Metastatic Liver Carcinoma in the Adrenal Gland (tissue), 2 donors: ENCODE measurements around the gene SVOP.

DNA sequence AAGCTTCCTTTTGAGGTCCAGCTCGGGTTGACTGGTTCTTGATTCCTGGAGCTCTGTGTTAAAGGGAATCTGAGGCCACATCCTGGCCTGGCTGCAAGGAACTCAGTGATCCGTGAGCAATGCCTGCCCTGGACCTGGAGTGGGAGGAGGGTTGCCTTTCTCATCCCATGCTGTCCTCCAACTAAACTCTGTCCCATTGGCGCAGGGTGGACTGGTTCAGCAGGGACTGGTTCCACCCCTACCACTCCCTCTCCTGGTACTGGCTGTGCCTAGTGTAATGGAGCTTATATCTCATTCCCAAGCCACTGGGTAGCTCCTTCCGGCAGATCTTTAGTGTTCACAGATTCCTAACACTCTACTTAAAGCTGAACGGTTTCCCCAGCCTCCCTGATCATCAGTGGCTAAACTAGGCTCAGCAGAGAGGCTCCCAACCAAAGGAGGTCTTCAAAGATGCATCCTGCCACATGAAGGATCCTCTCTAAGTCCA lies 3.9 kb upstream of the CMKLR1 start:
- PRO-cap, 2 experiments: no peak in any of the 2 experiments

DNA sequence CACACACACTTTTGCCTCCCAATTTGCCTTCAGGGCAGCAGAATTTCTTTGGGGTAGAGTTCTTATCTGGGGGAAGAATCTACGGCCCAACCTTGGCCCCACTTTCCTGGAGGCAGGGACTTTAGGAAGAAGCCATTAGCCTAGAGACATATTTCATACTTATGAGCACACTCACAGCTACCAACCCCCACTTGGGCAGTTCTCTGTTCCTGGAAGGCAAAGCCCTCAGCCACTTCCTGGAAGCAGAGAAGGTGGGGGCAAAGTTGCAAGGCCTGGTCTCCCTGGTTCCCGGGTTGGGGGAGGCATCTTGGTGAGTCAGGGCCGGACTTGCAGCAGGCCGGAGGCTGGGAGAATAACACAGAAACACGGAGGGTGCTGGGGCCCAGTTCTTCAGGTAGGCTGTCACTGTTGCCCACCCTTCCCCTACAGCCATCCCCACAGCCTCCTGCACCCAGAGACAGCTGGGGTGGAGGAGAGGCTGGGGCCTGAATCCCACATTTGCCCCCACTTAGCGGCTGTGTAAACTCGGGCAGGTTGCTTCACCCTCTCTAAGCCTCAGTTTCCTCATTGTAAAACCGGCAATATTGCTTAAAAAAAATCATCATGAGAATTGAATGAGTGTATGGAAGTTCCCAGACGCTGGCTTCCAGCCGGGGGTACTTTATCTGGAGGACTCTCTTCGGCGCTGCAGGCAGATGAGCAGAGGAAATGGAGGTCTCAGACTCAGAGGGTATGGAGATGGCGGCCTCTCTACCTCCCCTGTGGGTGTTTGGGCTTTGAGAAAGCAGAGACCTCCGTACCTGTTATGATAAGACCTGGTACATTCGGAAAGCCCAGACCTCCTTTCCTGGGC lies 5.1 kb downstream of the SELPLG start:
- PRO-cap, 2 experiments: peak in 1 of 2 experiments; most common plus-strand start position 305 of the sequence (in 1)

DNA sequence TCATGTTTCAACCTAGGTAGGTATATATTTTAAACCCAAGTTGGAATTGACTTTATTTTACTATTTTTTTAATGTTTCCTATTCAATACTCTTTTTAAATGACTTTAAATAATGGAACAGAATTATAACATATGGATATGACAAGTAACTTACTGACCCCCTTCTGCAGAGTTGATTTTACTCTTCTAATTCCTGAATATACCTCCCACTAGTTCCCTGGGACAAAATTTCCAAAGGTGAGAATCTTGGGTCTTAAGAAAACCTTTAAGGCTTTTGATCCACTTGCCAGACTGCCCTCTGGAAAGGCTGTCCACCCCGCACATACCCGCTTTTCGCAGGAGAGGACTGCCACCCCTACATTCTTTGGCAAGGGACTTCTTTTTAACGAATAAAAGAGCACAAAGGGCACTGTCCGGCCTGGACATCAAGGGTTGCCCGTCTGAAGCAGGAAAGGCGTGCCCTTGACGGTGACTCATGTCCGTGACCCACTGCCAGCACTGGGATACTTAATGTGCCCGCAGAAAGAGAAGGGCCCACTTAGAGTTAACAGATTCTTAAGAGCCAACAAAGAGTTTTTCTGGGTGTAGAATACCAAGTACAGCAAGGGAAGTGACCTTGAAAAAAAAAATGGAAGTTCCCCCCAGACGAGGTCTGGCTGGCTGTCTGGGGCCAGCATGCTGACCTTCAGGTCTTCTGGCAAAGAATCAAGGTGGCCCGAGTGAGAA lies 10.1 kb upstream of the SELPLG start:
- PRO-cap, 2 experiments: no peak in any of the 2 experiments

- PRO-cap, 2 experiments: no peak in any of the 2 experiments
Measured at GRCh38 chr12:108788209-108789372, 57.3 kb upstream of the CORO1C start.

DNA sequence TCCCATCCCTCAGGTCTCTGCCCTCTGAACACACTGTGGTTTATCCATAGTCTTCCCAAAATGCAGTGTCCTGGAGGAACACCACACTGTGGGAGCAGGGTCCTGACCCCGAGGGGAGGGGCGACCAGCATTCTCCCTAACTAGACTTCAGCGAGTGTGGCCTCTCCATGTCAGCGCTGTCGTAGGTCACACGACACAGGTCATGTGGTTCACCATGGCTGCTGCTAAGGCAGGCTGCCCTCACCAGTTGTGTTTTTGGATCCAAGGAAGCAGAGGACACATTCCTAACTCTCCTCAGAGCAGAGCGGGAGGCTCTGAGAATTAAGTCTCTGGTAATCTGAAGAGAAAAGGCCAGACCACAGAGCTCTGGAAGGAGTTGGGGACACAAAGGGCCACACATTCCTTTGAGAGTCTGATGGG lies 50.4 kb downstream of the SSH1 start:
- PRO-cap, 2 experiments: no peak in any of the 2 experiments

DNA sequence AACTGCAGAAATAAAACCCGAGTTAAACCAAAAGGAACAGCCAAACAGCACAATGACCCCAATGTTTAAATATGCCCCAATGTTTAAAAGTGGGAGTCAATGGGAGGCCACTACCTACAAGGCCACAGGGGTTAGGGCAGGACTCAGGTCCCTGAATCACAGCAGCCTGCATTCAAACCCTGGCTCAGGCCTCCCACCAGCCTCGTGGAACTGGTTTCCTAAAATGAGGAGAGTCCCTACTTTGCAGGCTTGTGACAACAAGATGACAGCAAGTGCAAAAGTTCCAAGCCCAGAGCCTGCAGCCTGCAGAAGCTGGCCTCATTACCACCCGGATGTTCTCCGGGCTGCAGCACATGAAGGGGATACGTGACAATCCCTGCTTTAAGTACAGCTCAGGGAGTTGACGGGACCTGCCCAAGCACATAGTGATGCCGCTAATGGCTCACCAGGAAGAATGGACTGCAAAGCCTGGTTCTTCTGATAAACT lies 15.1 kb downstream of the SSH1 start:
- PRO-cap, 2 experiments: no peak in any of the 2 experiments

GRCh38 chr12:108850798-108851731 lies 6.3 kb downstream of the SSH1 start:
- PRO-cap, 2 experiments: no peak in any of the 2 experiments

- PRO-cap, 2 experiments: no peak in any of the 2 experiments
Measured at GRCh38 chr12:108907712-108908565, 28.0 kb downstream of the DAO start.

DNA sequence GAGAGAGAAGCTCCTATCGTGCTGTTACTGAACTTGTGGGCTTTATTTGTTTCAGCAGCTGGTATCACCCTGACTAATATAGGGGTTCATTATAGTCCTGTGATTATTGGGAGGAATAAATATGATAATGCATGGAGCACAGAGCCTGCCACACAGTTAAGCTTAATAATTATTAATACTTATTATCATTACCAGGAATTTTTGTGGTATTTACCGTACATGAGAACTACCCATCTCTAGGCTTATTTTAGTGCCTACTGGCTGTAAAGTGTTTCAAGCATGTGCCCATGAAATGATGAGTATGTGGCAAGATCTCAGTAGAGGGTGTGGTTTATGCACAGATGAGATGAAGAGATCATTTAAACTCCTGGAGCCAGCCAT lies 60.1 kb downstream of the DAO start:
- PRO-cap, 2 experiments: no peak in any of the 2 experiments

- PRO-cap, 2 experiments: no peak in any of the 2 experiments
Measured at GRCh38 chr12:109020574-109021439, at the start of gene SVOP. TSS of gene SVOP (minus strand) at chr12:109021068.

DNA sequence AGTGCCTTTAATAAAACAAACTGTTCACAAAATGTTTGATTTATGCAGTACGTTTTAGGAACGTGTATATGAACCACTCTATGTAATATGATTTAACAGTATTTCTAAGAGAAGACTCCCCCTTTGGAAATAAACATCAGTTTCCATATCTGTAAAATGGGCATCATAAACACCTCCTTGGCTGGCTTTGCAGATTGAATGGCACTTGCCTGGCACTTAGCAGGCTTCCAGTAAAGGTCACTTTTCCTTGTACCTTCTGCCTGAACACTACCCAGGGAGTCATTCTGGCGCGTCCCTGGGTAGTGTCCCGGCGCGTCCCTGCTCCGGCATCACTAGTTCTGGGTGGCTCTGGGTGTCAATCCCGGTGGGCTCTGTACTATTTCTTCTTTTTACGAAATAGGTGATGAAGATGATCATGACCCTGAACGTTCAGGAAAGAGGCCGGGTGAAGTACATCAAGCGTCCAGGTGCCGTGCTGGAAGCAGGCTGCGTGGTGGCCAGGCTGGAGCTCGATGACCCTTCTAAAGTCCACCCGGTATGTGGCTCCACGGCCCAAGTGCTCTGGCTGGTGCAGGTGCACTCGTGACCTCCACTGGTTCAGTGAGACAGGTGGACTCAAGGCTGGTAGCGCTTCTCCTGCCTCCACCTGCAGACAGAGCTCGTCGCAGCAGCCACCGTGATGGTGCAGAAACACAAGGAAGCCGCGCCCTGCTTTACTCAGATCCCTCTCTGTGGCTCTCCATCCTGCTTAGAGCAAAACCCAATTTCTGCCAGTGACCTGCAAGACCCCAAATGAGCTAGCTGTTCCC lies 85.0 kb downstream of the ACACB start:
- PRO-cap, 2 experiments: no peak in any of the 2 experiments

DNA sequence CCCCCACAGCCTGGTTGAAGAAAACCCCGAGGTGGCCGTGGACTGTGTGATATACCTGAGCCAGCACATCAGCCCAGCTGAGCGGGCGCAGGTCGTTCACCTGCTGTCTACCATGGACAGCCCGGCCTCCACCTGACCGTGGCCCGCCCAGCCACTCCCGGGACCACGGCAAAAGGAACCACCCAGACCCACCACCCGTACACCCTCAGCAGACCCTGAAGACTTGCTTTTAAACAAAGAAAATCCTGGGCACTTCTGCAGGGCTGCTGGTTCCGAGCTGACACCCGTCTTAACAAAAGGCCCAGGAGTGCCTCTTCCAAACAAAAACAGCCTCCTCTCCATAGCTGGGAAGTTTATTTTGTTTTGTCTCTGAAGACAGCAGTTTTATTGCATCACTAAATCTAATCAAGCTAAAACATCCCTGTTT lies 42.8 kb downstream of the FOXN4 start:
- PRO-cap, 2 experiments: no peak in any of the 2 experiments

GRCh38 chr12:109310335-109310838 lies 1.3 kb upstream of the FOXN4 start:
- PRO-cap, 2 experiments: no peak in any of the 2 experiments

DNA sequence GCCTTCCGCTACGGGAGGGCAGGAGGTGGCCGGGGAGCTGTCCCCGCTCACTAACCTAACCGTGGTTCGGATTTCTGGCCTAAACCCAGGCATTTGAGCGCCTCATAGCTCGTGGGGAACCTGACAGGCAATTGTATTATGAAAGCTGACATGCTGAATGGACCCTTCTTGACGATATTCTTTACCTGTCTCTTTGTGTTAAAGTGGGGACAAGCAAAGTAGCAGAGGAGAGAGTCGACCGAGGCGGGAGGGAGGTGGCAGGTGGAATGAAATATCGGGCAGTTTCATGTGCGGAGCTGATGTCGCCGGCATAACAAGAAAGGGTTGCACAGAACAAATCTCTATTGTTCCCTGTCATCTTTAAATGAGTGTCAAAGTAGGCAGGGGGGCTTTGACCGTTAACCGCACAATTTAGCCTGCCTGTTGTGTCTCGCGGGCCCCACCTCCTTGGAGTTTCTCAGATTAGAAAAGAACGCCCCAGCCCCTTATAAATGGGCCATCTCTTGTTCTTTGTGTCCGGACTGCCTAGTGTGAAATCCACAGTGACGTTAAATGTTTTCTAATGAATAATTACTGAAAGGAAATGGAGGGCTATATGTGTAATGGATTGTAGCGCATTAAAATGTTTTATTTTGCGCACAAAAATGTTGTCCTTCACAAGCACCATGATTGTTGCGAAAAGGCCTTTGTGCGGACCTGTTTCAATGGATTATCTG lies 11.5 kb downstream of the MYO1H start:
- PRO-cap, 2 experiments: no peak in any of the 2 experiments

GRCh38 chr12:109461024-109461472 lies 16.1 kb downstream of the KCTD10 start:
- PRO-cap, 2 experiments: no peak in any of the 2 experiments

DNA sequence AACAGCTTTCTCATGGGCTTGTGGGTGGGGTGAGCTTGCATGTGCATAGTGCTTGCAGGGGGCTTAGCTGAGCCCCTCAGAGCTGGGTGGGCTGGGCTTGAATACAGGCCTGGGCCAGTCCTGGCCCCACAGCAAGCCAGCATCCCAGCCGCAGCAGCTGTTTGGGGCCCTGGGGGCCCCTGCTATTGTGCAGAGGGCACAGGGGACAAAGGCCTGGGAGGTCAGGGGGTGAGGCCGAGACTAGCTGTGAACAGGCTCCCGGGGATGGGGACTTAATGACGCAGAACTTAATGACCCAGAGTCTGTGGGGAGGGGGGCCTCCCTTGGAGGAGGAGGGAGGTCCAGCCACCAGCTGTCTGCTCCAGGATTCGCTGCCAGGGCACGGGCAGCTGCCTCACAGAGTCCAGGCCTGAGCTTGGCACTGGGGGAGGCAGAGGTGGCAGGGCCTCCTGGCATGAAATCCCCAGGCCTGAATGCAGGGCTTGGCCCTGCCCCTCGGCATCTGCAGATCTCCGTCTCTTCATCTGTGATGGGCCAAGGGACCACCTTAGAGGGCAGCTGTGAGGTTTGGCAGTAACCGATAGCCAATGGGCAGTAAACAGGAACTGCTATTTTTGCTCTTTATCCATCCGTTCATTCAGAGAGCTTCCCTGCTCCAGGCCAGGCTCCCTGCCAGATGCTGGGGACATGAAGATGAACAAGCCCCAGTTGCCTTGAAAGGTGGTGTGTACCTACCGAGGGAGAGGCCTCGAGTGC lies 6.6 kb downstream of the FAM222A start:
- PRO-cap, 2 experiments: no peak in any of the 2 experiments

DNA sequence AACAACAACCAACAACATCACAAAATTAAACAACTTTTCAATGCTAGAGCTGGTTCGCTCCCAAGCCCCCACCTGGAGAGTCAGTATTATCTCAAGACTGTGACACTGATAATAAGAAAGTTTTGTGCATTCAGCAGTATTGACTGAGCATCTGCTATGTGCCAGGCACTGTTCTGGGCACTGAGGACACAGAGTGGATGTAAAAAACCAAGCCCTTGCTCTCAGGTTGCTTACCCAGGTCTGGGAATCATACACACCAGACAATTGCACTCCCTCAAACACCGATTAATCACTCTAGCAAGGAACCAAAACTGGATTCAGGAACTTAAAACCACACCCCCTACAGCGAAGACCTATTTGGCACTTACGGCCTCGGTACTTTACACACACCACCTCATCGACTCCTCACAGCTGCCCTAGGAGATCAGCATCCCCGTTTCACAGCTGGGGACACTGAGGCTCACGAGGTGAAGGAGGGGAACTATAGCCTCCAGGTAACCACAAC lies 1.7 kb downstream of the GLTP start:
- PRO-cap, 2 experiments: no peak in any of the 2 experiments

DNA sequence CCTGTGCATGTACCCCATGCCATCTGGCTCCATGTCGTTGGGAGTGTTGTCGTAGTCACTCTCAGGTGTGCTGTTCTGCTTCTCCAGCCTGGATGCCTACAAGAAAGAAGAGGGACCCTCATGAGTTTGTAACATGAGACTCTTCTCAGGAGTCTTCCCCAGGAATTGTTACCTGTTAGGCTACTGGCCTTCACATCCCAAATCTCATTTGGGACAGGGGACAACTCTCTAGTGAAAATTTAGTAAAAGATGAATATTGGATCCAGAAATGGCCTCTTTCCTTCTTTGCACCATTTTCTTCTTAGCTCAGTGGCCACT lies 39.0 kb downstream of the TCHP start:
- PRO-cap, 2 experiments: no peak in any of the 2 experiments

GRCh38 chr12:110104275-110105197 lies 19.6 kb upstream of the IFT81 start:
- PRO-cap, 2 experiments: no peak in any of the 2 experiments

GRCh38 chr12:110244714-110245307 lies 36.2 kb upstream of the ATP2A2 start:
- PRO-cap, 2 experiments: peak in 2 of 2 experiments; most common plus-strand start chr12:110245081 (in 2)